Measurements from ENCODE around the genes TNNT1, SYT5 and GARIN5B.

- CAGE, long polyA plus RNA = no peak
- RRBS = no CpG with 5 or more reads among the region's 12 CpGs
Observed at GRCh38 chr19:55013787-55014530, 24.1 kb downstream of the GP6 start.

DNA sequence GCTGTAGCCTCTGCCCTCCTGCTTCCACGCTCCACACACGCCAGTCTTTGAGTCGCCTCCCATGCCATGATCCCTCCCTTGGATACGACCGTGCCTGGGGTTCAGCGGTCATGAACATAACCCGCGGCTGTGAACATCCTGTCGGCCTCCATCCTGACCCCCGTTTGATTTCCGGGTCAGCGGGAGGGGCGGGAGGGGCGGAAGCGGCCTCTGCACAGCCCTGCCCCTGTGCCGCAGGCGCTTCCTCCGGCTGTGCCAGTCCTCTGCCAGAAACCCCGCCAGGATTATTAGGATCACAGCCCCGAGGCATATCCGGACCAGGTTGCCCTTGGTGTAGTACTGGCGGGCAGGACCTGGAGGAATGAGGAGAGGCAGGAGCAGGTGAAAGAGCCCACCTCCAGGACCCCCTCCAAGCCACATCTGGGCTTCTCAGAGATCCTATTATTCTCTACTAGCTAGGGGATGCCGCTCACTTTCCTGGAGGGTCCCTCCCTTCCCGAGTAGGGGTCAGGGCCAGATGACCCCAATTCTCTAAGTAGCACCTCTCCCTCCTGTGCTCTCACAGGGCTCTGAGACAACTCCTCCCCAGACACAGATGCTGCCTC, 23.1 kb downstream of the GP6 start:
- CAGE, long polyA plus RNA = no peak
- RRBS = 71% methylated on average over 11 of the region's 24 CpGs

GRCh38 chr19:55027430-55028470, 10.3 kb downstream of the GP6 start:
- CAGE, long polyA plus RNA = no peak
- RRBS = no CpG with 5 or more reads among the region's 23 CpGs

DNA sequence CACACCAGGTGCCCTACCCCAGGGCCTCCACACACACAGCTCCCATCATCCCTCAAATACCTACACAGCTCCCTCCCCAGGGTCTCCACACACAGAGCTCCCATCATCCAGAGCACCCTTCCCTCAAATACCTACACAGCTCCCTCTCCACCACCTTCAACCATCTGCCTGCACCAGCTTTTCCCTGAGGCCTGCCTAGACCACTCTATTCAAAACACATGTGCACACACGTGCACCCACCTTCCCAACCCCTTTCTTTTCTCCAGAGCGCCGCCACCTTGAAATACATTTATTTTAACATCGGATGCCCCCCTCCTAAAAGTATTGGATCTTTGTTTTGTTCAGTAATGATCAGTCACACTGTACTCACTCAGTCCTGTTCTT, 14.0 kb downstream of the EPS8L1 start:
- CAGE, long polyA plus RNA = no peak
- RRBS = no CpG with 5 or more reads among the region's 4 CpGs

GRCh38 chr19:55097337-55098140, 19.9 kb downstream of the PPP1R12C start:
- CAGE, long polyA plus RNA = no peak
- RRBS = no CpG with 5 or more reads among the region's 43 CpGs

DNA sequence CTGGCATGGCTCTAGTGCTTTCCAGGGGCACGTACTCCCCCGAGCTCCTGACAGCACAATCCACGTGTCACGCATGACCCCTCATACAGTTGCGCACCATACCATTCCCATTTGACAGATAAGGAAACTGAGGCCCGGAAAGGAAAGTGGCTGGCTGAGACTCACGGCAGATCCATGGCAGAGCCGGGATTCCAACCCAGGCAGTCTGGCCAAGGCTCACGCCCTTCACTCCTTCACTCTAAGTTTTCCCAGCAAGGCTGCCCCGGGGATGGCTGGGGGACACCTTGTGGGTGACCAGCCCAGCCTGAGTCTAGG, 19.3 kb downstream of the PPP1R12C start:
- CAGE, long polyA plus RNA = no peak
- RRBS = 98% methylated on average over 2 of the region's 10 CpGs

- CAGE, long polyA plus RNA = no peak
- RRBS = no CpG with 5 or more reads among the region's 9 CpGs
Observed at GRCh38 chr19:55103235-55103632, 14.2 kb downstream of the PPP1R12C start.

DNA sequence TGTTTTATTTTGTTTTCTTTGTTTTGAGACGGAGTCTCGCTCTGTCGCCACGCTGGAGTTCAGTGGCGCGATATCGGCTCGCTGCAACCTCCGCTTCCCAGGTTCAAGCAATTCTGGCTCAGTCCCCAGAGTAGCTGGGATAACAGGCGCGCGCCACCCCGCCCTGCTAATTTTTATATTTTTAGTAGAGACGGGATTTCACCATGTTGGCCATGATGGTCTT, 515 bp upstream of the PPP1R12C start:
- CAGE, long polyA plus RNA = no peak
- RRBS = no CpG with 5 or more reads among the region's 14 CpGs

DNA sequence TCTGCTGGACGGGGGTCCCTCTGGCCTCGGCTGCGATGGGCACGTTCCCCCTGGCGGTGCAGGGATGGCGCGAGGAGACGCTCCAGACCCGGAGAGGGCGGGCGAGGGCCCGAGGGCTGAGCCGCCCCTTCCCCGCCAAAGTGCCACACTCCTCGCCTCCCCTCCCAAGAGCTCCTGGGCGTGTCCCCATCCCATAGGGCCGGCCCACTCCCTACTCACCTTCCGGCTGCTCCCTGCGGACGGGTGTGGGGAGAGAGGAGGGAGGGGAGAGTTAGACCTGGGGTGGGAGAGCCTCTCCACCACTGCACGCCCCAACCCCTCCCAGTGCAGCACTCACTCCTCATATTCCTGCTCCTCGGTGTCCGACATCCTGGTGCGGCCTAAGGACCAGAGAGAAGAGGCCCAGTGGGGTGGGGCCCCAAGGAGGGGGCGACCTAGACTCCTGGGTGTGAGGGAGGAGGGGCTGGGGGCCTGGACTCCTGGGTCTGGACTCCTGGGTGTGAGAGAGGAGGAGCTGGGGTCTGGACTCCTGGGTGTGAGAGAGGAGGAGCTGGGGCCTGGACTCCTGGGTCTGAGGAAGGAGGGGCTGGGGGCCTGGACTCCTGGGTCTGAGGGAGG, 2.1 kb downstream of the TNNT1 start:
- CAGE, long polyA plus RNA = start-site peak on the minus strand centred at position 155 of the sequence, 36 bp wide, 67 and 16 reads in 2 replicates
- RRBS = 0% methylated on average over 7 of the region's 25 CpGs

- CAGE, long polyA plus RNA = no peak
- RRBS = no CpG with 5 or more reads among the region's 11 CpGs
Observed at GRCh38 chr19:55148882-55149491, at the start of gene TNNT1. Gene TNNT1 (minus strand): TSS chr19:55149206.

- CAGE, long polyA plus RNA = no peak
- RRBS = 3% methylated on average over 5 of the region's 66 CpGs
Observed at GRCh38 chr19:55179708-55180678, at the start of gene SYT5. Gene SYT5 (minus strand): TSS chr19:55180289.

GRCh38 chr19:55222997-55223662, 5.4 kb downstream of the TMEM86B start:
- CAGE, long polyA plus RNA = no peak
- RRBS = 79% methylated on average over 3 of the region's 11 CpGs

DNA sequence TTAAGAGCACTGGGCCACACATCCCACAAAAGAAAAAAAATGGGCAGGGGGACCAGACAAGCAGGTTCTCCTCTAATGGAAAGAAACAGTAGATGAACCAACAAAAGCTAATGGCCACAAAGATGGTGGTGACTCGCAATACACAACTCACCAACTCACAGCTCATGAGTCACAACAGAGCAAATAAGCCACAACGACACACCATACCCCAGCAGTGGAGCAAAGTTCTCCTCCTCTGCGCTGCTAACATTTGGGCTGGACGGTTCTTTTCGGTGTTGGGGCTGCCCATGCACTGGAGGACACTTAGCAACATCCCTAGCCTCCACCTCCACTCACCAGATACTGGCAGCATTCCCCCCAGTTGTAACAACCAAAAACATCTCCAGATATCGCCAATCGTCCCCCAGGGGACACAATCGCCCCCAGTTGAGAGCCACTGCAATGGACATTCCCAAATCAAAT, 2.7 kb downstream of the PPP6R1 start:
- CAGE, long polyA plus RNA = no peak
- RRBS = no CpG with 5 or more reads among the region's 8 CpGs

DNA sequence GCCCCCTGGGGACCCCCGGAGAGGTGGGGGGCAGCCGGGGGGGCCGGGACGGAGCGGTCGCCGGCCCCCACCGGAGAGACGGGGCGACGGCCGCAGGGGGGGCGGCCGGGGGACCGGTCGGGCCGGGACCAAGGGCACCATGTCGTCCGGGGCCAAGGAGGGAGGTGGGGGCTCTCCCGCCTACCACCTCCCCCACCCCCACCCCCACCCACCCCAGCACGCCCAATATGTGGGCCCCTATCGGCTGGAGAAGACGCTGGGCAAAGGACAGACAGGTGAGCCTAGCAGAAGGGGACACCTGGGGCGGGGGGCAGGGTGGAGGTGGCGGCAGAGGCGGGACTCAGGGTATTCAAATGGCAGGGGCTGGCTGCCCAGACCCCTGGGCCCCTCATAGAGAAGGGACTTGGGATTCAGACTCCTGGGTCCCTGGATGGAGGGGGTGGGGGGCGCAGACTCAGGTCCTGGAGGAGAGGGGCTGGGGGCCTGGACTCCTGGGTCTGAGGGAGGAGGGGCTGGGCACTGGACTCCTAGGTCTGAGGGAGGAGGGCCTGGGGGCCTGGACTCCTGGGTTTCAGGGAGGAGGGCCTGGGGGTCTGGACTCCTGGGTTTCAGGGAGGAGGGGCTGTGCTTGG, 623 bp downstream of the BRSK1 start:
- CAGE, long polyA plus RNA = no peak
- RRBS = 9% methylated on average over 1 of the region's 27 CpGs

GRCh38 chr19:55301549-55302625, 18.1 kb downstream of the BRSK1 start:
- CAGE, long polyA plus RNA = no peak
- RRBS = 2% methylated on average over 10 of the region's 50 CpGs

DNA sequence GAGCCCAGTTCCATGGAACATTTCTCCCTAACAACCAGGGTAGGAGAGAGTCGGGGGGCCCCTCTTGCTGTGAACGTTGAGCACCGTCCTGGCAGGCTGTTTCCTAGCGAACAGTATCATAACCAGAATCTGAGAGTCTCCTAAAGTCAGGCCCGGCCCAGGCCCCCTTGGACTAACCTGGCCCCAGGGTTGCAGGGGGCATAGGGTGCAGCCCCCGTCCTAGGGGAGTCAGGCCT, 13.7 kb downstream of the TMEM150B start:
- CAGE, long polyA plus RNA = no peak
- RRBS = no CpG with 5 or more reads among the region's 6 CpGs

GRCh38 chr19:55312166-55312852, 12.8 kb downstream of the TMEM150B start:
- CAGE, long polyA plus RNA = no peak
- RRBS = 78% methylated on average over 10 of the region's 29 CpGs

- CAGE, long polyA plus RNA = no peak
- RRBS = no CpG with 5 or more reads among the region's 10 CpGs
Observed at GRCh38 chr19:55363070-55363436, at the start of gene GARIN5B. Gene GARIN5B (minus strand): TSS chr19:55363260.

DNA sequence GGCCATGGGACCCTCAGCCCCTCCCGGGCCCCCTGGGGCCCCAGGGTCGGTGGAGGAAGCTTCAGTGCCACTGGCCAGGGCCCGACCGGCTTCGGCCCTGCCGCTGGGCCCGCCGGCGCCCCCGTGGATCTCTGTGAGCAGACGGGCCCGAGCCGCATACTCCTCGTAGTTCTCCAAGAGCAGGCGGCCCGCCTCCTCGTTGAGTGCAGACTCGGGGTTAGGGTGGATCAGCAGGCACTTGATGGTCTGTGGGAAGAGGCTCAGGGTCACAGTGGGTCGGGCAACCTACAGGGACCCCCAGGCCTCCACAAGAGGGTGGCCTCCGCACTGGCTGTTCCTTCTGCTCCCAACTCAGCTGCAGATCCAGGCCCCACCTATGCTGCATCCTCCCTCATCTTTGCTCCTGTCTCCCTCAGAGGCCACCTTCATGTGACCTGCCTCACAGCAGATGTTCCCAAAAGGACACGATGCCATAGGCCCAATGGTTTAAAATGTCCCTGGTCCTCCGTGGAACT, 6.0 kb downstream of the UBE2S start:
- CAGE, long polyA plus RNA = no peak
- RRBS = 90% methylated on average over 4 of the region's 22 CpGs

DNA sequence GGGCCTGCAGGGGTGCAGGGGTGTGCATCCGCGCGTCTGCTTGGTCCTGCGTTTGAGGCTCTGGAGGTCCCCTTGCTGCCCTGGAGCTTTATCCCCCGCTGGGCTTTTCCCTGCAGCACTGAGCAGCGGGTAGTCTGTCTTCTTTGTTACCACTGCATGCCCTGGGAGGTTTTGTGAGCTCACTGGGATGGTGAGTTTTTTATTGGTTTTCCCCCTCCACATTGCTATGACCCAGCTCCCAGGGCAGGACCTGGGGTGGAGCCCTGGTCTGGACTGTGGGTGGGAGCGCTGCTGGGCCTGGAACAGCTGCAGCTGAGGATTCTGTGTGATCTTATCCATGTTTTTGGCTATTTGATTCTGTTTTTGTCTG, 2.8 kb upstream of the ZNF628 start:
- CAGE, long polyA plus RNA = no peak
- RRBS = no CpG with 5 or more reads among the region's 7 CpGs

Data from AG04450 (cell line).